Pericardium (tissue), 1 donor: ENCODE measurements around a stretch of chr1.

- RRBS = no CpG with 5 or more reads among the region's 16 CpGs
Measured at GRCh38 chr1:23402040-23402940, 22.3 kb downstream of the TCEA3 start.

DNA sequence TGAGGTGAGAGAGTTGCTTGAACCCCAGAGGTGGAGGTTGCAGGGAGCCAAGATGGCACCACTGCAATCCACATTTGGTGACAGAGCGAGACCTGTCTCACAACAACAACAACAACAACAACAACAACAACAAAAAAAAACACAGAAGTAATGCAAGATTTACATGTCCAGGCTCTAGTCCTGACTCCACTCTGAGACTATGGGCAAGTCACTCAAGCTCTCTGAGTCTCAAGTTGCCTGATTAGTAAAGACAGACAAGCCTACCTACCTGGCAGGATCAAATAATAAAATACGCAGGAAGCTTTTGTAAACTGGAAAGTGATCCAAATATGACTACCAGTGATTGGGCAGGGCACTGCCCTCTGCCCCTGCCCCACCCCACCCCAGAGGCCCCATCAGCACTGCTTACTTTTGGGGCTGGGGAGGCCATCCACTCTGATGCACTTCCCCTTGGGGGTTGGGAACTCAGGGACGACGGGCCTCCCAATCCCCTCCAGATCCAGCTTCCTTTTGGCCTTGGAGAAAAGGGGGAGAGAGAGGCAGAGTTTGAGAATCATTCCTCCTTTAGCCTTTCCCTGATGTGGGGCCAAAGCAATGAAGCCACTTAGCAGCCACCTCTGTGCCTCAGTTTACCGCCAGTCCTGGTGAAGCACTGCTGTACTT, 6.9 kb downstream of the E2F2 start:
- RRBS = no CpG with 5 or more reads among the region's 5 CpGs

DNA sequence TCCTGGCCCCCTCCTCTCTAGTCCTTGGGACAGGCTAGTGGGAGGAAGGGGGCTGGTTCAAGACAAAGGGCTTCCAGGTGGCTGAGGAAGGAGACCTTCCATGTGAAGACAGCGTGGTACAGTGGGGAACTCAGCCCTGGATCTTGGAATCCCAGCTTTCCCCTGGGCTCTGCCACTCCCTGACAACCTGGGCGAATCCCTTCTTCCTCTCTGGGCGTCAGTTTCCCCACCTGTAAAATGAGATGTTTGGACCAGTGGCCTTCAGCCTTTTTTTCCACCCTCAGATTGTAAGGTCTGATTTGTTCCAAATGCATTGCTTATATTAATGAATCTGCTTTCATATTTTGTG, 9.9 kb upstream of the ID3 start:
- RRBS = no CpG with 5 or more reads among the region's 3 CpGs

GRCh38 chr1:23597524-23598338, 38.4 kb upstream of the ID3 start:
- RRBS = no CpG with 5 or more reads among the region's 5 CpGs

DNA sequence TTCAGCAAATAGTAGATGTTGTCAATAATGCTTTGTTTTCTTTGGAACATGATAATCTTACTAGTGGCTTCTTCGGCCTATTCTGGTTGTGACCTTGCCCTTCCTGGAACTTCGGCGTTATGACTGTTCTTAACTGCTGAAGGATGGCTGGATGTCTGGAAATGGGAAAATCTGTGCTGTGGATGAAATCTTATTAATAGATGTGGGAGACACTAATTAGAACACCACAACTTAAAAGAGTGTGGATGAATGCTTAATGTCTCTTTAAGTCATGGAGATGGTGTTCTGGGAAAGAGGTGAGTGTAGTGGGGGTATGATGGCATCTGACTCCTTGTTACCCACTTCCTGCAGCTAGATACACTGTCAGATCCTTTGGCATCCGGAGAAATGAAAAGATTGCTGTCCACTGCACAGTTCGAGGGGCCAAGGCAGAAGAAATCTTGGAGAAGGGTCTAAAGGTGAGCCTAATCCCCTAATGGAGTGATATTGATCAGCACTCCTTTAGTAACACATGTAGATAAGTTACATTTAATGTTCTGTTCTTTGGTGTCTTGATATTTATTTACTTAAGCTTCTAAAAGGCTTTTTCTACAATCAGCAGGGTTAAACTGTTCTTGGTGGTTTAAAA, 2.0 kb downstream of the RPL11 start:
- RRBS = no CpG with 5 or more reads among the region's 5 CpGs

DNA sequence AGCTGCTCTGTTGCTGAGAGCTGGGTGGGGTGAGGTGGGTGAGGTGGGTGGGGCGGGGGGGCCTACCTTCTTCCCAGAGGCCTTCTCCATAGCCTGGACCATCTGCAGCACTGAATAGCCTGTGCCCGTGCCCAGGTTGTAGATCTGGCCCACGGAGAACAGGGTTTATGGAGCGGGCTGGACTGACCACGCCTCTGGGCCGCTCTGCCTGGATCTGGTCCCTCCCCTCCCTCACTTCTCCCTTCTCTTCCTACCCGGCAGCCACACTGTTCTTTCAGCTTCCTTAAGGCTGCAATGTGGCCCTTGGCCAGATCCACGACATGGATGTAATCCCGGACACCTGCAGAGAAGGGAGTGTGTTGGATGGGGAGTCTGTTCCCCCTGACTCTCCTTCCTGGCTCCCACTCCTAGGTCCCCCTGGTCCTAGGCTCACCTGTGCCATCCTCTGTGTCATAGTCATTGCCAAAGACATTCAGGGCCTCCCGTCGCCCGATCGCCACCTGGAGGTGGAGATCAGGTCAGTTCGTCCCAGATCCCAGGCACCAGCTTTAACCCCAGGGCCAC, 4.0 kb downstream of the GALE start:
- RRBS = 43% methylated on average over 3 of the region's 14 CpGs

DNA sequence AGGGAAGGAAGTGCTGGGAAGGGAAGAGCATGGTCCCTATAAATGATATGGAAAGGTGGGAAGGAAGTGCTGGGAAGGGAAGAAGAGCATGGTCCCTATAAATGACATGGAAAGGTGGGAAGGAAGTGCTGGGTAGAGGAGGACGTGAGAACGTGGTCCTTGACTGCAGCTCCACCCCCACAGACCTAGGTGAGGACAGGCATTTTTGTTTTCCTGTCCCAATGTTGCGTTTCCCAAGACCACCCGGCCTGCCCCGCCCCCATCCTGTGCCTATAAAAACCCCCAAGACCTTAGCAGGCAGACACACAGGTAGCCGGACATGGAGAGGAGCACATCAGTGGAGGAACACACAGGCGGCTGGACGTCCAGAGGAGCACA, 12.5 kb upstream of the HMGCL start:
- RRBS = 9% methylated on average over 1 of the region's 8 CpGs

GRCh38 chr1:23868843-23869172, 718 bp upstream of the FUCA1 start:
- RRBS = no CpG with 5 or more reads among the region's 8 CpGs

GRCh38 chr1:24003488-24003936, 23.4 kb upstream of the SRSF10 start:
- RRBS = no CpG with 5 or more reads among the region's 2 CpGs

DNA sequence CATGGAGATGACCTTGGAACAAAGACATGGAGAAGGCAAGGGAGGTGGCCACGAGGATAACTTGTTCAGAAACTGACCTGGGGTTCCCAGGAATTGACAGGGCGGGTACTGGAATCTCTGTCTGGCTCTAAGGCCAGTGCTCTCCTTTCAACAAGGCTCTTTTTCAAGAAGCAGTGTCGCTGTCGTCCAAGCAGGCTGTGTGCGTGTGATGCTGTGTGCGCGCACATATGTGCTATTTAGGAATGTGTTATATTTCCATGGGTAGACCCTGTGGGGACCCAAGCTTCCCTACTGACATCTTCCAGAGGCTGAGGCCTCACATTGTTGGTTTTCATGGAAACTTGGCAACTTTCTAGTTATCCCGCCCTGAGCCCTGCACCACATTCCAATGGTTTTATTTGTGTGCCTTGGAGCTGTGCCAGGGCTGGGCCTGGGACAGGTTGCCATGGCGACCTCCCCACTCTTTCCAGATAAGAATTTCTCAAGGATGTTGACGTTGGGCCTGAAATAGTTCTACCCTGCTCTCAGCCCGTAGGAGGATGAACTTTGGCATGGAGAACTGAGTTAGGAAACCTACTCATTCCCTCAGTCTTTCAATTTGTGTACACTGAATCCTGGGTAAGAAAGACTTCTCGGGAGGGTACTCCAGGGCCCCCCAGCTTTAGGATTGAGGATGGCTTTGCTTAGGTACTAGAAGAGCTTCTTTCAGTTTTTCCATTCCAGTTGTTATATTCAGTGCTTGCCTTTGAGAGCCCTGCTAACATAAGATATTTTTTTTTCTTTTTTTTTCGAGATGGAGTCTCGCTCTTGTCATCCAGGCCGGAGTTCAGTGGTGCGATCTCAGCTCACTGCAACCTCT, 38.7 kb upstream of the SRSF10 start:
- RRBS = no CpG with 5 or more reads among the region's 16 CpGs

- RRBS = 89% methylated on average over 1 of the region's 18 CpGs
Measured at GRCh38 chr1:24089998-24090854, 21.7 kb downstream of the MYOM3 start.

DNA sequence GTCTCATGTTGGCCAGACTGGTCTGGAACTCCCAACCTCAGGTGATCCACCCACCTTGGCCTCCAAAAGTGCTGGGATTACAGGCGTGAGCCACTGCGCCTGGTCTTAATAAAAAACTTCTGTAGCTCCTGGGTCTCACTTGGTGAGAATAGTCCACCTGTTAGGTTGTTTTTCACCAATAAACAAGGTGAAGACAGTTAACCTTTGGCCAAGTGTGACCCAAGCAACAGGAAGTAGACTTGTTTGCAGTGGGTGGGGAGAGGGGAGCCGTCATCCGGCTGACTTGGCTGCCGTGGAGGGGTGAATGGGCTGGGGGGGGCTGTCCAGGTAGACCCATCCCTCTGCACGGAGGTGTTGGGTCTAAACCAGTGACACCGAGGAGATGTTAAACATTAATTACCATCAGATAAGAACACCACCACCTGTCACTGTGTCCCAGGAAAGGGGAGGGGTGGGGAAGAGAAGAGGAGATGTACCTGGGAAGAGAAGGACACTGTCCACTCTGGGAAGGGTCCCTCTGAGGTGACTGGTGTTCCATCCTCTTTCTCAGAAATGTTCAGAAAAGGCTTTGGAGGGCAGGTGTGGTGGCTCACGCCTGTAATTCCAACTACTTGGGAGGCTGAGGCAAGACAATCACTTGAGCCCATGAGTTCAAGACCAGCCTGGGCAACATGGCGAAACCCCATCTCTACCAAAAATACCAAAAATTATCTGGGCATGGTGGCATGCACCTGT, 6.5 kb upstream of the MYOM3 start:
- RRBS = no CpG with 5 or more reads among the region's 9 CpGs

DNA sequence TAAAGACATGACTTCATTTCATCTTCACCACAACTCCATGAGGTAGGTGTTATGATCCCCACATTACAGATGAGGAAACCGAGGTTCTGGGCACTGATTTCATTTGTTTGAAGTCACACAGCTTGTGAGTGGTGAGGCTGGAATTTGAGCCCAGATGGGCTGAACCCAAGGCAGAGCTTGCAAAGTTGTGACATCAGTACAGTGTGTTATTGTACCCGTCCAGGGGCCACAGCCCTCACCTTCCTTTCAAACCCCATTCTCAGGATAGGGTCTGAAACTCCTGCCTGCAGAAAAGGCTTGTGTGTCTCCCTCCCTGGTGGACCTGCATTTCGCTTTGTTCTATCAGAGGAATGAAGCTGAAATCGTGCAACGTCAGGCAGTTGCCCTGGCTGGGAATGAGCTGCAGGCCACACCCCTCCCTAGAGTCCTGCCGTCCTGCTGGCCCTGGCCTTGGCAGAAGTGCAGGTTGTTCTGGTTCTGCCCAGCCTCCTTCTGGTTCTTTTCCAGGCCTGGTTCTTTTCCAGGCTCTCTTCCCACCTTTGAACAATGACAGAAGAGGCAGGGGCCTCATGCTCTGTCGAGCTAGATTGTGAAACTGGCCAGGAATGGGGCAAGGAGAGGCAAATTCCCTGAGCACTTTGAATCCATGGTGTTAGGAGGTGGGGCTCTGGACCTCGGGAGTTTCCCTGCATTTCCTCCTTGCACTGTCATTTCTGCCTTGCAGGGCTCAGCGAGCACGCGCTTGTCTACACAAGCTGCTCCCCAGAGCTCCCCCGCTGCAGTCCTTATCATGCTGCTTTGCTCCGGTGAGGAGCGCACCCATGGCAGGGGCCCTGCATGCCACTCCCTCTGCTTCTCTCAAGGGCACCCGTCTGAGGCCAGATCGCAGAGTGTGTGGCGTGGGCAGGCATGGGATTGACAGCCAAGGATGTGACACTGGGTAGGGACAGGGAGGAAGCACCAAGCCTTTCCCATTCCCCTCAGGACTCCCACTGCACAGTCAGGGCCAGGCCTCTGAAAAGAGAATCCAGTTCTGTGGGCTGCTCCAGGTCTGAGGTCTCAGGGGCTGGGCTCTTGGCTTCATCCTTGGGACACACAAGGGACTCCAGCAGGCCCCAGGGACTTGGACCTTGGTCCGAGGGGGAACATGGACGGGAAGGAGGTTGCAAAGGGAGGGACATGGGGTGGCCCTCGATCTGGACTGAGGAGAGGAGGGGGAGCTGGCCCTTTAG, 8.3 kb upstream of the MYOM3 start:
- RRBS = no CpG with 5 or more reads among the region's 20 CpGs

GRCh38 chr1:24379799-24380564, 33.6 kb downstream of the STPG1 start:
- RRBS = no CpG with 5 or more reads among the region's 8 CpGs

- RRBS = no CpG with 5 or more reads among the region's 21 CpGs
Measured at GRCh38 chr1:24415987-24416446, 415 bp downstream of the NIPAL3 start.

- RRBS = no CpG with 5 or more reads among the region's 12 CpGs
Measured at GRCh38 chr1:24419073-24419711, 3.6 kb downstream of the NIPAL3 start.

DNA sequence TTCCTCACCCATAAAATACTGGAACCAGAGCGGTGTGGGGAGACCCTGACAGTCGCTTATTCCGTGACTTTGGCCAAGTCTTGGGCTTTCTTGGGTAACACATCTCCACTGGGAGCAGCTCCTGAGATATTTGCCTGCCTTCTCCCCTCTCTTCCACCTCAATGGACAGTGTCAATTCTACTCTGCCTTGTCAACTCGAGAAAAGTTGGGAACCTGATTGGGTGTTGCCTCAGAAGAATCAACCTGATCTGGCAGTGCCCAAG, 10.9 kb downstream of the NIPAL3 start:
- RRBS = no CpG with 5 or more reads among the region's 4 CpGs

DNA sequence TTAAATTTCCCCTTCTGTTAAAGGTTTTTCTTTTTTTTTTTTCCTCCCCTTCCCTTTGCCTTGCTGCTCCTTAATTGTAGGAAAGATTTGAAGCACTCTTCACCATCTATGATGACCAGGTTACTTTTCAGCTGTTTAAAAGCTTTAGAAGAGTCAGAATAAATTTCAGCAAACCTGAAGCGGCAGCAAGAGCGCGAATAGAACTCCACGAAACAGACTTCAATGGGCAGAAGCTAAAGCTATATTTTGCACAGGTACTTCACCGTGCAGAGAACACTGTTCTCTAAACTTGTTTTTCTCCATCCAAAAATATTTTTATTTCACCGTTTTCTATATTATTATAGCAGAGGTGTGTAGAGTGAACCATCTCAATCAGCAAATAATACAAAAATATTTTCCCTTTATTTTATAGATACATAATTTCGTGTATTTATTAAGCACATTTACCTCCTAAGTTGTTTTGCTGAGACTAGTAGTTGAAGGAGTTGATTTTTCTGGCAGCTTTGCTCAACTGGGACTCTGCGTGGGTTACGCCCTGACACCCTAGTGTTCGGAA, 24.7 kb upstream of the NCMAP start:
- RRBS = no CpG with 5 or more reads among the region's 10 CpGs

DNA sequence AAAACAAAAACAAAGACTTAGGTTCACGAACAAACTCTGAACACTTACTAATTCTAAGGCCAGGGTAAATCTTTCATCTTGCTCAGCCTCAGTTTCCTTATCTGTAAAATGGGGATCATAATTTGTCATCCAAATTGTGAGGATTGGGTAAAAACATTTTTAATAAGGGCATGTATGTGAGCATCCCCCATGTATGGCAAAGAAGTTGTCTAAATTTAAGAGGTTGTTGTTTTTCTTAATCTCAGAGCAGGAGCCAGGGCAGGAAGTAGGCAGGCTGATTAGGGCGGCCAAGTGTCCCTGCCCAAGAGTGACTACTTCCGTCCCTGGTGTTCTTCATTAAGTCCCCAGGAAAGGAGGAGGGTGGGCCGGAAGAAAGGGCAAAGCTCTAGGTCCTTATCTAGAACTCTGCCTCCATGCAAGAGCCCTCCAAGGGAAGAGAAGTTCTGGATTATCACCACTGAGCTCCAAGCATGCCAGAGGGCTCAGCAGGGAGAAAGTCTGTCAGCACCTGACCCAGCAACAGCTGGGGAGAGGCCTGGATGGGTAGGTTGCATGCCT, 49.9 kb upstream of the CLIC4 start:
- RRBS = no CpG with 5 or more reads among the region's 4 CpGs